GM06990 (cell line): Measurements from ENCODE around the genes BRIP1 and EFCAB3.

GRCh38 chr17:59634605-59635136 is 15.0 kb downstream of the CLTC start:
- RRBS, result no CpG with 5 or more reads among the region's 2 CpGs

GRCh38 chr17:59698758-59699469 is 8.3 kb downstream of the PTRH2 start:
- RRBS, result no CpG with 5 or more reads among the region's 13 CpGs

GRCh38 chr17:59783234-59783546 is 75.7 kb downstream of the VMP1 start:
- RRBS, result no CpG with 5 or more reads among the region's 2 CpGs

- RRBS, result no CpG with 5 or more reads among the region's 6 CpGs
Observed at GRCh38 chr17:59804878-59805578, 87.7 kb downstream of the TUBD1 start.

- RRBS, result no CpG with 5 or more reads among the region's 11 CpGs
Observed at GRCh38 chr17:59828778-59830019, 63.5 kb downstream of the TUBD1 start.

DNA sequence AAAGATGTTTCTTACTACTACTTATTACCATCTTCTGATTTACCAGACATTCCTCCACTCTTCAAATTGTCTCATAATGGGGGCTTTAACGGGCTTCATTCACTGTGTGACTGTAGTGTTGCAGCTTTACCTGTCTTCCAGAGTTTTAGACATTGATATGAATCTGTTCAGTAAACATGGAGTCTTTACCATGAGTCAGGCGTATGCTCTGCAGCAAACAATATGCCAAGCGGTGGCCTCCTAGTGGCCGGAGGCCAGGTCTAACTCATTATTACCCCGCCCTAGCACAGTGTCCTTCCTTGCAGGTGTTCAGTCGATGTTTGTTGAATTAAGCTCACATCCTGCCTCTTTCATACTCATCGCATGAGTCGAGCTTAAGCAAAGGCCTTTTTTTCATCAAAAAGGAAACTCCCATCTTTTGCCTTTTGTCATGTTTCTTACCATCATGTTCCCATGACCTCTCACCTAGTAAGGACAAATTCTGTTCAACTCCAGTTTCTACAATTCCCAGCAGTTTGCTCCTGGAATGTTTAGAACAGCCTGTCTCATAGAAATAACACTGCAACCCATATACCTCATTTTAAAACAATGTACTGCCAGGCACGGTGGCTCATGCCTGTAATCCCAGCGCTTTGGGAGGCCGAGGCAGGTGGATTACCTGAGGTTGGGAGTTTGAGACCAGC is 39.4 kb downstream of the TUBD1 start:
- RRBS, result no CpG with 5 or more reads among the region's 11 CpGs

- RRBS, result no CpG with 5 or more reads among the region's 10 CpGs
Observed at GRCh38 chr17:60153779-60154653, 4.2 kb downstream of the CA4 start.

- RRBS, result no CpG with 5 or more reads among the region's 4 CpGs
Observed at GRCh38 chr17:60524657-60525272, 1.3 kb downstream of the APPBP2 start.

GRCh38 chr17:61005422-61005718 is 327.7 kb downstream of the BCAS3 start:
- RRBS, result no CpG with 5 or more reads among the region's 5 CpGs

- RRBS, result no CpG with 5 or more reads among the region's 8 CpGs
Observed at GRCh38 chr17:61128565-61129266, 270.9 kb upstream of the TBX2 start.

DNA sequence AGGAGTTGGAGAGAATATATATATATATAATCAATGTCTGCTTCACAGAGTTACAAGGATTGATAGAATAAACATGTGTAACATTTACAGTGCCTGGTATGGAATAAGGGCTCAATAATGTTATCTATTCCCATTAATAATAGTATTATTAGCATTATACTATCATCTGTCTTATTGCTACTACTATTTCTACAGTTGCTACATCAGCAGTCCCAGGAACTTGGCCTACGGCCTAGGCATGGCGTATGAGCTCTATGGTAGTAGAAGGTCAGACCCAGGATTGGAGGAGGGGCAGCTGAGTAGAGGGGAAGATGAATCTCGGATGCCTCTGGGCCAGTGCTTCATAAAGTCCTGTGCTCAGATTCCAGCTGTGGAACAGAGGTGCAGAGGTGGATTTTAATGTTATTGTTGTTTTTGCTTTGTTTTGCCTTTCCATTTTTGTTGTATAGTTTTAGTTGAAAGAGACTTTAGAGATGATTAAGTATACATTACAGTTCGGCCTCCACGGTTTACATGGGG is 146.2 kb upstream of the TBX2 start:
- RRBS, result no CpG with 5 or more reads among the region's 5 CpGs

GRCh38 chr17:61443502-61444154 is 8.6 kb upstream of the TBX4 start:
- RRBS, result 49% methylated on average over 5 of the region's 29 CpGs

DNA sequence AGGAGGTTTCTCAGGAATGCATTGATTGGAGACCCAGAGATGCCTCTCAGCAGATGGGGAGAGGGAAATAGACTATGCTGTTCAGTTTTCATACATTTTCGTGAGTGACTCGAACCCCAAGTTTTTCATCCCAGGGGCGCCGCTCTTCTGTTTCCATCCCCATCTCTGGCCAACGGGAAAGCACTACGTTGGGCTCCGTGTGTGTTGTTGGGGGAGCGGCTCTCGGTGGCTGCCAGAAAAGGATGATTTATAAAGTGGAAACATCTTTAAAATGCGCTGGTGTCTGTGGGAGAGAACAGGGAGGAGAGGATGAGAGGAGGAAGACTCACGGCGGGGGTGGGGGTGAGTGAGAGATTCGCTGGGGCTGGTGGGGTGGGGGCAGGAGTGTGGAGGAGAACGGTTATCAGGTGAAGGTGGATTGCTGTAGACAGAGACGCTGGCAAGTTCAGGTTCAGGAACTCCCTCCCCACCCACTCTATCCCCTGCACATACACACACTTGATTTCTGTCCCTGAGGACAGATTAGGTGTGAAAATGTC is 5.8 kb downstream of the TBX4 start:
- RRBS, result no CpG with 5 or more reads among the region's 15 CpGs

DNA sequence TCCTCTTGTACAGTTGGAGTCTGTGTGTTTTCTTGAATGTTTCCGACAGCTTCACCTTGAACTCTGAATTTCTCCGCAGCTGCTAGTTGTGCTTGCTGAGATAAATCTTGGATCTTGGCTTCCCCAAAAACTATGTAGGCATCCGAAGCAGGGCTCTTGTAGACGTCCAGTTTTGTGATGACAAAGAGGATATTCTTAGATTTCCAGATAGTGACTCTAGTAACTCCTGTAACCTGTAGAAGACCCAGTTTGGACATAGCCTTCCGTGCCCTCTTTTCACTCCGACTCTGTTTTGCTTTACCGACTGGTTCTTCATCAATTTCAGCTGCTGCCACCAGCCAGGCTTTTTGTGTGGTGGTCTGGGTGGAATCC is 346 bp downstream of the NACA2 start:
- RRBS, result no CpG with 5 or more reads among the region's 7 CpGs

GRCh38 chr17:61862907-61863602 is at the start of gene BRIP1:
TSS of gene BRIP1 (minus strand) at chr17:61863528.
- RRBS, result 5% methylated on average over 6 of the region's 32 CpGs

DNA sequence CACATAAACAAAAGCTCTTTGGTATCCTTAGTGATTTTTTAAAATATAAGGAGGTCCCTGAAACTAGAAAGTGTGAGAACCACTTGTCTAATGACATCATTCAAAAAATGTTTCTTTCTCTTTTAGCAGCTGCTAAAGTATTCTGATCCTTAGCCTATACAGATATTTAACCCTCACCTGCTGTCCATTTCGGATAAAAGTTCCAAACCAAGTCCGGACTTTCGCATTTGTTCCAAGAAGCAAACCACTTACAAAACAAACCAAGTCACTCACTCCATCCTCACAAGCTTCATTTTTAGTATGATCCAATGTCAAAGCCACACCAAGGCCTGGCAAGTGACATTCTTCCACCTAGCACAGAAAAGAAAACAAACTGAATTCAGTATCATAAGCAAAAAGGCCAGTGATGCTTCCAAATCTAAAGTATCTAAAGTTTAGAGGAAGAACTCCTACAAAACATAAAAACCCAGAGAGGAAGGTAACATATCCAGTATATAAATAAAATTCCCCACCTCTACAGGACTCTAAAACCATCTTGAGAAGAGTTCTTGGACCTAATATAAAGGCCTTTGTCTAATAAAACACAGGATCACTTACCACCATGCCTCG is 16.3 kb downstream of the INTS2 start:
- RRBS, result no CpG with 5 or more reads among the region's 4 CpGs

DNA sequence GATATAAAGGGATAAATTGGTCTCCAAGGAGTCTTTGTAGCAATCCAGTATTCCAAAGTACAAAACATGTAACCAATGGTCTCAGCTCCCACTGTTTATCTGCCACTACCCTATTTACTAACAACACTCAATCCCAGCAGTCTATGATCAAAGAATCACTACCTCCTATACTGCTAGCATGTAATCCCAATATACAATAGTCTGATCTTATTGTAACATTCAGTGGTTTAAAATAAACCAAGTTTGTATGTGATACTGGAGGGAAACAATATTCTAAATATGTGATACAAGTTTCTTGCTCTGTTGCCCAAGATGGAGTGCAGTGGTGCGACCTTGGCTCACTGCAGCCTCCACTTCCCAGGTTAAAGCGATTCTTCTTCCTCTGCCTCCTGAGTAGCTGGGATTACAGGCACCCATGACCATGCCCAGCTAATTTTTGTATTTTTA is 26.0 kb downstream of the MED13 start:
- RRBS, result no CpG with 5 or more reads among the region's 2 CpGs

DNA sequence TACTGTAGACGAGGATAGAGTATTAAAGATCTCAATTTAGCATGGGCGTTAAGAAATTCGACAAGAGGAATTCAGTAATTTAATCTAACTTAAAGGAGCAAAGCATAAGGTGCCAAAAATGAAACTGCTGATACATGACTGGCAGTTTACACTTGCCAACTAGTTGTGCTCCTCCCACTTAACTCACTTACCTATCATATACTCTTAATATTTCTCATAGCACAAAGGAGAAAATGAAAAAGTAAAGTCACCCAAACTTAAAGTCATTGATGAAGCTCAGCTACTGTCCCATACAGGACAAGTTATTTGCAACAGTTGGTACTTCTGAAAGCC is 1.1 kb downstream of the MED13 start:
- RRBS, result no CpG with 5 or more reads among the region's 3 CpGs

- RRBS, result 4% methylated on average over 6 of the region's 22 CpGs
Observed at GRCh38 chr17:62065835-62066133, 706 bp upstream of the MED13 start.

DNA sequence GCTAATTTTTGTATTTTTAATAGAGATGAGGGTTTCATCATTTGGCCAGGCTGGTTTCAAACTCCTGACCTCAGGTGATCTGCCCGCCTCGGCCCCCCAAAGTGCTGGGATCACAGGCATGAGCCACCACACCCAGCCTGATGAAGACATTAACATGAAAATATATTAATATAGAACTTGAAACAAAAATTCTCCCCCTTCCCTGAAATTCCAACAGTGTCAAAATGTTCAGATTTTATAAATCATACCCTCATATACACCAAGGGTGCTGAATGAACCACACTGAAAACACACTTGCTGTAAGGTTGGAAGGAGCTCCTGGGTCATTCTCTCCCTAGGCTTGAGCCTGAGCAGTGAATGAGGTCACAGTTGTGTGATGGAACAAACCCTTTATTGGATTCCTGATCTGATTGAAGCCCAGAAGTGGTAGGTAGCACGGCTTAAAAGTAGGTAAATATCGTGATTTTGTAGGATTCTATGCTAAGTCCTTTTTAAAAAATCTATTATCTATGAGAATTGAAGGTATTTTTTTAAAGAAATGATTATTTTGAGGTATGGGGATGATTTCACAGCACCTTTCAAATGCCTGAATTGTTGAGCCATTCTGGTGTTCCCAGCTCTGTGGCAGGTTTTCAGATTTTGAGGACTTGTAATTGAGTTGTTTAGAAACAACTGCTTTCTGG is at the start of gene EFCAB3:
Gene EFCAB3, plus strand, starts transcription at position 390 of the 683 bp plus-strand sequence.
- RRBS, result no CpG with 5 or more reads among the region's 4 CpGs